Neuron (in vitro differentiated cells): Measurements from ENCODE around the genes UBE2G2 and SUMO3.

DNA sequence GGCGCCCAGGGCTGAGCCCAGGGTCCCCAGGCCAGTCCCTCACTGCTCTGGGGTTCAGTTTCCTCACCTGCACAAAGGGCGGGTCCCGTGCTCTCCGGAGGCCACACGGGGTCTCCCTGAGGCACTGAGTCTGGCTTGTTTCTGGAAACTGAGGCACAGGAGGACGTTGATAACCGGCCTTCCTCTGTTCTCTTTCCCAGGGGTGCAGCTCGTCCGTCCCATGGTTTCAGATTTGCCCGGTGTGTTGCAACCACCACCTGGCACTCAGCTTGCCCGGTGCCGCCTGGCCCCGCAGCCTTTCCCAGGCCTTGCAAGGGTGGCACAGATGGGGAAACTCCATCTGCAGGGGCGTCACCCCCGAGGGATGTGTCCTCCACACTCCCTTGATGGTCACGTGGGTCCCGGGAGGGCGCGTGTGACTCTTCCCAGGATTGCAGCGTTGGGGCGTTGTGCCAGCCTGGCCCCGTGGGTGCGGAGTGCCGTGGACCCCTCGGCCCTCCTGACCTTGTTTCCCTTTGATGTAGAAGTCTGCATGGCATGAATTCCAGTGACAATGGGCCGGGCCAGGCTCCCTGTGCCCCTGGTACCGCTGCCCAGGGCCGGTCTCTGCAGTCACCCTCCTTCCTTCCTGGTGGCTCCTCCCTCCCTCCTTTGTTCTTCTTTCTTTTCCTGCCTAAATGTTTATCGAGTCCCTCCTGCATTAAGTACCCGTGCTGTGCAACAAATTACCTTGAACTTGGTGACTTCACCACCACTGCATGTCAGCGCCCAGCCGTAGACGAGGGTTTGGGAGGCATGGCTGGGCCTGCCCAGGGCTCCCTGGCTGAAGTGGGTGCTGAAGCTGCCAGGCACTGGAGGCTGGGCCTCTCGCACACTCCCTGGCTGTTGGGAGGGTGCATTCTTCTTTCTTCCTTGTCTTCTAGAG is 22.8 kb downstream of the RRP1 start:
- PRO-cap, result no peak

GRCh38 chr21:43825860-43826939 is 36.8 kb downstream of the RRP1 start:
- PRO-cap, result unidirectional peak, minus-strand start at chr21:43826017

DNA sequence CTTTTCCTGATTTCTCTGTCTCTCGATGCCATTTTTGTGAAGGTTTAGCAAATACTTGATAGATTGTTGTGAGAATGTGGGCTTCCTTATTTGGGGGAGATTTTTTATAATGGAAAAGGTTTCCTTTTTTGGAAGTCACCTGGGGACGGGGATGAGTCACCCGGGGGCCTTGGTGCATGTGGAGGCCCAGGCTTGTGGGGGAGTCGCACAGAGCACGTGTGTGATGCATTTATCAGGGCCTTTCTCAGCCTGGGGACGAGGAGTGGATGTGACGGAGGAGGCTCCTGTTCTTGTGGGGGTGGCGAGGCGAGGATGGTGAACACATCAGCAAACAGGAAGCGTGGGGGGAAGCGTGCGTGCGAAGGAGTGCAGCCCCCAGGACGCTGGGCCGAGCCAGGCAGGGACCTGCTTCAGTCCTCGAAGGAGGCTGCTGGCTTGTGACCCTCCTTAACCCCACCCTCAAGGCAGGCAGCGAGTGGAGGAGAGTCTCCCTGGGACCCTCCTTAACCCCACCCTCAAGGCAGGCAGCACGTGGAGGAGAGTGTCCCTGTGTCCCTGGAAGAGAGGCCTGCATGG is 57.0 kb downstream of the AGPAT3 start:
- PRO-cap, result no peak

- PRO-cap, result no peak
These were observed 64.4 kb downstream of the AGPAT3 start for GRCh38 chr21:43929089-43930151.

DNA sequence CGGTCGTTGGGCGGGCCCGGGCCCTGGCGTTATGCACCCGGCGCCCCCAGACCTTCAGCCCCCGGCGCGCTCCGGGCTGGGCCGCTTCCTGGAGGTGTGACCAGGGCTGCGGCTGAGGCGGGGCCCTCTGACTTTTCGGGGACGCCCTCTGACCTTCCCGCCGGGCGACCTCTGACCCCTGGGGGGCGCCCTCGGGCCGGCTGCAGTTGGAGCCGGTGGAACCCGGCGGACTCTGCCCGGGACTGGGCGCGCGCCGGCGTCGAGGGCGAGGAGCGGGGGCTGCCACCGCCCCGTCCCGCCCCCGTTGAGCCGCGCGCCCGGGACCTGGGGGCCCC is 448 bp downstream of the TRAPPC10 start:
- PRO-cap, result bidirectional peak, plus-strand start at position 242 of the sequence, minus-strand start at position 101 of the sequence

DNA sequence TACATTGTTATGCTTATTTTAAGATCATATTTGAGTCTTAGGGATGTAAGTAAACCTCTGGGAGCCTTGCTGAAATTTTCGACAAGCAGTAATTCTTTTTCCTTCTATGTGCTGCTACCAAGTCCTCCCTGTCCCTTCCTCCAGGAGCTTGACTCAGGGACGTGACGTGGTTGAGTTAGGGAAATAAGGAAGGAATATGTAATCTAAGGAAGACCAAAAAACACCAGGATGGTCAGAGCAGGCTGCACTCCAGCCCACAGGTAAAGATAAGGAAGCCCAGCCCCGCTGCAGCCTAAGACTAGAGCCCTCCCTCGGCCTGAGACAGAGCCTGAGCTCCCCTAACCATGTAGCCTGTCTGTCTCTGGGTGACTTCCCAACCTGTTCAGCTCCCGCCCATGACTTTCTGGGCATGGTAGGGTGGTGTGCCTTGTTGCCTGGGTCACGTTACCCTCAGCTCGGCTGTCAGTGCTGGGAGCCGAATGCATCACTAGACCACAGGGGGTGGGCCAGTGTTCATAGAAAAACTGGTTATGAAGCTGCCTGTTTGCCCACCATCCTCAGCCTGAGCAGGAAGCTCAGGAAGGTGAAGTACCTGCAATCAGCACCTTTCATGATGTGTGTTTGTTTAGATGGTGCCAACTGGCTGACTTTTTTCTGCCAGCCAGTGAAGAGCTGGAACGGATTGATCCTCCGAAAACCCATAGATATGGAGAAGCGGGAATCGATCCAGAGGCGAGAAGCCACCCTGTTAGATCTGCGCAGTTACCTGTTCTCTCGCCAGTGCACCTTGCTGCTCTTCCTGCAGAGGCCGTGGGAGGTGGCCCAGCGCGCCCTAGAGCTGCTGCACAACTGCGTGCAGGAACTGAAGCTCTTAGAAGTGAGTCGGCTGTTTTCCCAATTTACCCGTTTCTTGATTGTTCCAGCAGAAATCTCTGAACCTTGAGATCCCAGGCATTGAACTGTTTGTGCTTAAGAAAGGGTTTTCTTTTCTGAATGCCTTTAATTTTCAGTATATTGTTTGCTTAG is 44.0 kb upstream of the PWP2 start:
- PRO-cap, result no peak

DNA sequence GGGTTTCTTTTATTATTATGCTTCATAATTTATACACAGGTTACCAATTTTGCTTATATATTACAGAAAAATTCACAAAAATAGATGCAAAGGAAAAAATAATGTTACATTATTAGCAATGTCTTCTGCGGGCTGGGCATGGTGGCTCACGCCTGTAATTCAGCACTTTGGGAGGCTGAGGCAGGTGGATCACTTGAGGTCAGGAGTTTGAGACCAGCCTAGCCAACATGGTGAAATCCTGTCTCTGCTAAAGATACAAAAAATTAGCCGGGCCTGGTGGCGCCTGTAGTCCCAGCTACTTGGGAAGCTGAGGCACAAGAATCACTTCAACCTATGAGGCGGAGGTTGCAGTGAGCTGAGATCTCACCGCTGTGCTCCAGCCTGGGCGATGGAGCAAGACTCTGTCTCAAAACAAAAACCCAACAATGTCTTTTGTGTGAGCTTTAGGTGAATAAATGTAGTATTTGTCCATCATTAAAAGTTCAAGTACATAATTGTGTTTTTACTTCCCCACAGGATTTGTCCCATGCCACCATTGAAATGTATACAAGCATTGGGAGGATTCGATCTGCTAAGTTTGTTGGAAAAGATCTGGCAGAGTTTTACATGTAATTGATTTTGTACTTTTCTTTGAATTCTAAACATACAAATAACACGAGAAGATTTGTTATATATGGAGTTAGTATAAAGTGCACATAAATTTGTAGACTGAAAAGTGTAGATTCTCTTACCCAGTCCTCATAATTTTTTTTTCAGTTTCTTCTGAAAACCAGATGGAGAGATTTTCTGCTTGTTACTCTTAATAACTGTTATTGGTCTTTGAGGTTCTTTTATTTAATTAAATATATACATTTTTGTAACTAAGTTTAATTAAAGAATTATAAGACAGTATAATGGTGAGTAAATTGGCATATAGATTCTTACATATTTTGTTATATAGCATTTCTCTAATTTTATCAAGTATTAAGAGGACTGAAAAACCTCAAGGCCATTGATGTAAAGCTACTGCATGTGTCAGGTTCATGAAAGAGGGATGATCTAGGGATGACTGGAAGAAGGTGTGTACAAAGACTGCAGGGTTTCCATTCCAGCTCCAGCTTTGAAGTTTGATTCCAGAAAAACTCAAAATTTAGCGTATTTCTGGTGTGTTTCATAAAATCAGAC is 29.6 kb upstream of the PWP2 start:
- PRO-cap, result no peak

DNA sequence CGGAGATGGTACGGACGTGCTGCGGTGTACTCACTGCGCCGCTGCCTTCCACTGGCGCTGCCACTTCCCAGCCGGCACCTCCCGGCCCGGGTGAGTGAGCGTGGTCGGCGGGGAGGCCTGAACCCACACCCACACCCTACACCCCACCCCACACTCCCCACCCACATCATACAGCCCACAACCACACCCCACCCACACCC is 6.1 kb upstream of the PFKL start:
- PRO-cap, result no peak

DNA sequence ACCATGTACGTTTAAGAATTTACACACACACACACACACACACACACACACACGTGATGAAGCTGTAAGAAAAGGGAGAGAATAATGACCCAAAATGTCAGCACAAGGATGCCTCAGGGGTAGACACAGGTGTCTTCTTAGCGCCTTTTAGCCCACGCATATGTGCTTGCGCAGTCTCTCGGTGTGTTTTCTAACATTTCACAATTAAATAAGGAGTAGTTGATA is 764 bp upstream of the PFKL start:
- PRO-cap, result no peak

GRCh38 chr21:44321916-44322274 is 17.3 kb downstream of the CFAP410 start:
- PRO-cap, result no peak

GRCh38 chr21:44477795-44478160 is 22.5 kb downstream of the LRRC3 start:
- PRO-cap, result no peak

DNA sequence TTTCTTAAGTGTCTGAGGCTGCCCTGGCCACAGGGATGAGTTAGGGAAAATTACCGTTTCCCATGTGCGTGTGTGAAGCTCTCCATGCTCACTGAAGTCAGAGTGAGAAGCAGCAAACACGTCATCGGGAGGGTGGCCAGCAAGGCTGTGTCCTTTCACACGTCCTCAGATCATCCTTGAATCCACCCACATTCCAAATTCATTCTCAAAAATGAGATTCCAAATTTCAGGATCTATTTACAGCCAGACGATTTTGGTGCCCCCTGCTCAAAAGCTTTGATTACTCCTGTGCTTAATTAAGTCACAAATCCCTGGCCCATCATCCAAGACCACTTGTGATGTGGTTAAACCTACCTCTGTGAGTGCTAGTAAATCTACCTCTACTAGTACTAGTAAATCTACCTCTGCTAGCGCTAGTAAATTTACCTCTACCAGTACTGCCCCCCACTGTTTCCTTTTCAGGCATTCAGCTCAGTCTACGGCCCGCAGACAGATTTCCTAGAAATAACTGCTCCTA is 28.7 kb downstream of the LRRC3 start:
- PRO-cap, result no peak

- PRO-cap, result bidirectional peak, plus-strand start at chr21:44801877, minus-strand start at chr21:44801804; bidirectional peak, plus-strand start at chr21:44802185, minus-strand start at chr21:44802067; unidirectional peak, minus-strand start at chr21:44802418
These were observed at the start of gene UBE2G2 for GRCh38 chr21:44801601-44802793. Gene UBE2G2 (minus strand): TSS chr21:44801820.

DNA sequence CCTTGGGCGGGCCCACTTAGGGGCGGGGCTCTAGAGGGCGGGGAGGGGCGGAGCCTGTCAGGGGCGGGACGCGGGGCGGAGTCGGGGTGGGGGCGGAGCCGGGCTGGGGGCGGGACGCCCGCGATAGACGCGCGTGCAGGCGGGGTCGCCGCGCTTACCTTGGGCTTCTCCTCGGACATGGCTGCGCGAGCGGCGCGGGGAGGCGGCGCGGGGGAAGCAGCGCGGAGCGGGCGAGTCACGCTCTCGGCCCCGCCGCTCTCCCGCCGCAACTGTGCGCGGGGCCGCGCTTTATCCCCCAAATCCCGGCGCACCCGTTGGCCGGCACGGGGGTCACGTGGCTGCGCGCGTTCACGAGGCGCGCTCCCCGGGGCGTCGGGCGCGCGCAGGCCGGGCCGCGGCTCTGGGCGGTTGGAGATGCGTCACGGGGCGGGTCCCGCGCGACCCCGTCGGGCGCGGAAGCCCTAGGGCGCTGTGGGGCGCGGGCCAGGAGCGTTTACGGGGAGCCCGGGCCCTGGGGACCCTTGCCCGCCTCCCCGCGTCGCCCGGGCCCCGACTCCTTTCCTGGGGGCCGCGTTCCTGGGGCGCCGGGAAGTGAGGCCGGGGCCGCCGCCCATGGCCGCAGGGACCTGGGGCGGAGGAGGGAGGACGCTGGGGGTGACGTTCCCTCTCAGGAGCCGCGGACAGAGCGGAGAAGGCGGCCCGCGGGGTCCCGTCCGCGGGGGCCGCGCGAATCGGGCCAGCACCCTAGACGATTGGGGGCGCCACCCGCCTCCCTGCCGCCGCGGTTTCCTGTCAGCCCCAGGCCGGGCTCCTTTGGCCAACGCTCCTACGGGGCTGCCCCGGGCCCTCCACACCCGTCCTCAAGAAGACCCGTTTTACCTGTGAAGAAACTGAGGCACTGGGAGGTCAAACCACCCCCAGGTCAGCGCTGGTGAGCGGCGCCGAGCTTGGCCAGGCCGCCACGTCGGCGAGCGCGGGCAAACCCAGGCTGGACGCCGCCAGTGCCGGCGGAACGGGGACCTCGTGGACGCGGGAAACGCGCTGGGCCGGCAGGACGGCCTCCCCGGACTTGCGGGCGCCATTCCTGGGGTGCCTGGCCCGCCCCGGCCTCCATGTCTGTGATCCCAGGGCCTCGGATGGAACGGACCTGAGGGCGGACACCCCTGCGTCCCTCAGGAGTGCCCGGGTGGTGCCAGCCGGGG is at the start of gene SUMO3:
SUMO3 (minus strand) TSS at position 273 of the 1,202 bp plus-strand sequence.
- PRO-cap, result bidirectional peak, plus-strand start at position 448 of the sequence, minus-strand start at position 273 of the sequence

GRCh38 chr21:44836632-44837287 is 18.9 kb upstream of the SUMO3 start:
- PRO-cap, result no peak

DNA sequence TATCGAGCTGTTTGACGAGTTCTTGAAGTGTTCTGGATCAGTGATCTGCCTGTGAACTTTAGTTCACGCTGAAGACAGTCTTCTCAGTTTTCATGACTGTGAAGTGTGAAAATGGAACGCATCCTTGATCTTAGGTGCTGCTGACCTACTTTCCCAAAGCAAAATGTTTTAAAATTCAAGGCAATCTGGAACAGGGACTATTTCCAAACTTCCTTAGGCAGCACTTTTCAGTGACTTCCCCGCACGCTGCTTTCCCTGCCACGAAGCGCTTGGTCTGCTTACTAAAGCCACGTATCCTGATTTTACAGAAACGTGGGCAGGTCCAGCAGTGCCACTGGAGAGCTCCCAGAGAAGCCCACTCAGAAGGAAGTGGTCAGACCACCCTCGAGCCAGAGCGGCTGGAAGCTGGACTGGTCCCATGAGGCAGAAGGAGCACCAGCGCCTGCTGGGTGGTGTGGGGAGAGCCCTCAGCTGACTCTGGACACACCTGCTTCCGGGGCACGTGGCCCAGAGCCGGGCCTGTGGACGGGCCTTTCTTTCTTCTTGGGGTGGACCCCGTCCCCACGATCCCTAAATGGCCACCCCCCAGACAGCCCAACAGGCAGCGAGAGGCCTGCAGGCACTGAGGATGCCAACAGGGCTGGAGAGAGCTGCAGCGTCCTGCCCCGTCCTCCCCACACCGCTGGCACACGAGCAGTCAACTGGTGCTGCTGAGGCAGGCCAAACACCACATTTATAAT is 23.2 kb downstream of the PTTG1IP start:
- PRO-cap, result no peak

DNA sequence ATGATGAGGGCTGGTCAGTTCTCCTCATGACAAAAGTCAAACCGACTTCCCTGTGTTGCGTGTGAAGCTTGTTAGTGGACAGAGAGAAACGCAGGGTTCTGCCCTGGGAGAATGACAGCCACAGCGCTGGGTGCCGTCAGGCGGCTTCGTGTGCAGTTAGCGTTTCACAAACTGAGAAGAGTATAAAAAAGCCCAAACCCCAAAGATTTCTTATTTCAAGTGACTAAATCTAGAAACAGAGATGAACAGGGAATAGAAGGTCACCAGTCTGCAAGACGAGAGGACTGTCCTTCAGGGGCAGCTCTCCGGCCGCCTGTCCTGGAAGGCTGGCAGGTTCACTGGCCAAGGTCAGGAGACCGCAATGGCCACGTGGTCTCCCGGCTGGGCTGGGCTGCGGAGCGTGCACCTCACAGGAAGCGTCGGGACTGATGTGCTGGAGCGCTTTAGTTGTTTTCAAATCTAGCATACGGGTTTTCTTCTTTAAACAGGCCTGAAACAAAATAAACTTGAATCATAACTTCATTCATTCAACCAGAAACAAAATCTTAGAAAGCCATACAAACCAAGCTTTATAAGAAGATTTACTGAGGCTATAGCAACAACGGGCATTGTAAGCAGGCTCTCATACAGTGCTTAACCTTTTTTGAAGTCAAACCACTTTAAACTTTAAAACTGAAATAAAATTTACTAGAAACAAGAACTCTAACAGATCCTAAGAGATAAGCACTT is 22.2 kb downstream of the PTTG1IP start:
- PRO-cap, result no peak

DNA sequence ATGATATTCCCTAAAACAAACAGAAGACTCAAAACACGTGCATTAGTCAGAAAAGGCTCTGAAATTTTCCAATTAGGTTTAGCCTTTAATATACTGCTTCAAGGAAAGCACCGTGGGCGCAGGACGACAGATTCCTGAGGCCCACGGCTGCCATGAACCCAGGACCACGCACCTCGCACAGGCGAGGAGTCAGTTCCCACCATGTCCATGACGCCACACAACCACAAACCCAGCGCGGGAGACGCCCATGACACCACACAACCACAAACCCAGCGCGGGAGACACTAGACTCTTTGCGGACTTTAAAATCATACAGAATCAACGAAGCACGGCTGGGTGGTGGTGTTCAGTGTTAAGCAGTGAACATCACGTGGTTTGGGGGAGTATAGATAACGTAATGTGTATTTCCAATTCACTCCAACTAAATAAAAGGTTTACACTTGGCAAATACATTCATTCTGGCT is 19.2 kb downstream of the PTTG1IP start:
- PRO-cap, result no peak

- PRO-cap, result no peak
These were observed 5.1 kb upstream of the PTTG1IP start for GRCh38 chr21:44878504-44879085.

DNA sequence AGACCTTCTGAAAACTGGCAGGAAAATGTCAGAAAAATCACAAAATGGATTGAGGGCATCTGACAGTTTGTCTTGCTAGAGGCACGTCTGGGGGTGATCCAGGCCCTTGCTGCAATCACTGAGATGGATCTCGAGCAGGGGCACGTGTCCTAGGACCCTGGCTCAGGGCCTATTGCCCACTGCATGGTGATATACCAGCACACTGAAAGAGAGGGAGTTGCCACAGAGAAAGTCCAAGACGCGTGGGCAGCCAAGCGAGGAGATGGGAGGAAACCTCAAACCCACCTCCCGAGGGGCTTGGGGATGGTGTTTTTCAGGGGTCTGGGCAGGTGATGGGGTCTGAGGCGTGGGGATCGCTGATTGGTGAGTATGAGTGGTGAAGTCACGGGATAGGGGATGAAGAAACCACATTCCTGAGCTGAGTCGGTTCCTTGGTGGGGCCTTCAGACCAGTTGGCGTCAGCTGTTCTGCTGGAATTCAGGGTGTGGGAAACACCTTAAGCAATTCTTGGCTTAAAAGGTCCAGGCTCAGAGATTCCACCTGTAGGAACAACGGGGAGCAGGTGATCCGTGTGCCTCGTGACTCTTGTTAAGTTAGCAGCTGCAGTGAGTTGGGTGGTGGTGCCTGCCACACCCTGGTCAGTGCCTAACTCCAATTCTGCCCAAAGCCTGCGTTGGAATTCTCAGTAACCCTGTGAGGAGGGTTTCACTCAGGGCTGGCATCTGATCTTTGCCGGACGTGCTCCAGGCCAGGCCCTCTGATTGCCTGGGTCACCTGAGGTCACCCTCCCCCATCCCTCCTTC is 8.8 kb upstream of the PTTG1IP start:
- PRO-cap, result no peak